Neural progenitor cell (in vitro differentiated cells): Measurements from ENCODE around the gene TAOK3.

DNA sequence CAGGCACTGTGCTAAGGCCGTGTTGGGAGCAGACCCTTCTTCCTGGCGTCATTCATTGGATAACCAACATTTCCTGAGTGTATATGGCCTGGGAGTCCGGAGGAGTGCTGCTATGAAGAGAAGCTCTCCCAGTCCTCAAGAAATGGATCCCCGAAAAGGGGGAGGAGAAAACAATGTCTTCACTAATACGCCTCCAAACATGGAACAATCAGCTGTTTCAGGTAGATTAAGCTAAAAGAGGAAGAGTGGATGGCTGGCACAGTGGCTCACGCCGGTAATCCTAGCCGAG, 958 bp upstream of the MED13L start:
- RAMPAGE, long total RNA: no peak

DNA sequence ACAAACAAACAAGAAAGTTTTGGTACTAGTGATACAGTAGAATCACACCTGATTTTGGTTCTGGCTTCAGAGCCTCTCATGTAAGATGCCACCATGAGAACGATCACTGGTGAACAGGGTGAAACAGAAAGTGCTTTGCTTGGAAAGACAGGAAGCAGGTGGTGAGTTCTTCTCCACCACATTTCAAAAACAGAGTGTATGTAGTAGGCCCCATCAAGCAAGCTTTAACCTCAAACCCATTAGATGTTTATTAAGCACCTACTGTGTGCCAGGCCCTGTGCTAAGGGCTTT, 47.7 kb upstream of the MED13L start:
- RAMPAGE, long total RNA: no peak

DNA sequence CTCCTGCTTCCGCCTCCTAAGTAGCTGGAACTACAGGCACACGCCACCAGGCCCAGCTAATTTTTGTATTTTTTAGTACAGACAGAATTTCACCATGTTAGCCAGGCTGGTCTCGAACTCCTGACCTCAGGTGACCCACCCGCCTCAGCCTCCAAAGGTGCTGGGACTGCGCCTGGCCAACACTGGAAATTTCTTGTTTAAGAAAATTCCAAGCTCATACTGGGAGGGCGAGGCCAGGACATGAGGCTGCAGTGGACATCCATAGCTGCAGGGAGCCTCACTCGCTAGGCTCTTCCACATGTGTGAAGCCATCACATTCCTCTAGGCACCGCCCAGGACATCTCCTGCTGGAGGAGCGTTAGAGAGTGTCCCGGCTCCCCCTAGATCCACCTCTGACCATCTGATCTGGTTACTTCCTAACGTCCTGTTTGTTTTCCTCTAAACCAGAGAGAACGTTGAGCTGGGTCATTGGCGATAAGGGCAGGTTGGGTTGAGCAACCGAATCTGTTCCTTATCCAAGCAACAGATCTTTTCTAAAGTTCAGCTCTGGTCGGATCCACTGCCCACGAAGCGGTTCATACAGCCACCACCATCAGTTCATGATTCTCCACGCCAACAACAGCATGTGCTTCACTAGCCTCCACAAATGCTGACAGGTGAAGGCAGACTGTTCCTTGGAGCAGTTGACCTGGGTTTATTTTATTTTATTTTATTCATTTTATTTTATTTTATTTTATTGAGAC, 108.2 kb upstream of the MED13L start:
- RAMPAGE, long total RNA: no peak

DNA sequence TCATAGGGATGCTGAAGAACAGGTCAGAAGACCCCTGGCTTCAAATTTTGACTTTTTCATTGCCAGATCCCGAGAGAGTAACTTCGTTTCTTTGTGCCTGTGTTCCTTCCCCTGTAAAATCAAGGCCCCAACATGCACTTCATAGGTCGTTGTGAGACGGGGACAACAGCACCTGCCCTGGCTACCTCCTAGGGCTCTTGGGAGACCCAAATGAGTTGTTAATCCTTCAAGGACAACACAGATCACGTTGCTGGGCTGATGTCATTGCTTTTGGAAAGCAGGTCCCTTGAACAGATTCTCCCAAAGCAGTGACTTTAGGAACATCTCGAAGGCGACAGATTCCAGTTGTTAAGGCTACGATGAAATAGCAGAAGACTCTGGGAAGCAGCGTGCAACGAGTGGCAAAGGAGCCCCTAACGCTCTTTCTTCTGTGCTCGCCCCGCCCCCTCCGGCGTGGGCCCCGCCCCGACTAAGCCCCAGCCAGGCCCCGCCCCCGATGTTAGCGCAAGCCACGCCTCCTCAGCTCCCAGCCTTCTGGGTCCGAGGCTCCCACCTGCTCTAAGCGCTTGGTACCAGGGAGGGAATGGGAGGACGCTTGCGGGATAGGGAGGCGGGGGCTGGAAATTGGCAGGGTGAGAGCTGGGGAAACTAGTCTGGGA, 26.2 kb upstream of the MAP1LC3B2 start:
- RAMPAGE, long total RNA: no peak

DNA sequence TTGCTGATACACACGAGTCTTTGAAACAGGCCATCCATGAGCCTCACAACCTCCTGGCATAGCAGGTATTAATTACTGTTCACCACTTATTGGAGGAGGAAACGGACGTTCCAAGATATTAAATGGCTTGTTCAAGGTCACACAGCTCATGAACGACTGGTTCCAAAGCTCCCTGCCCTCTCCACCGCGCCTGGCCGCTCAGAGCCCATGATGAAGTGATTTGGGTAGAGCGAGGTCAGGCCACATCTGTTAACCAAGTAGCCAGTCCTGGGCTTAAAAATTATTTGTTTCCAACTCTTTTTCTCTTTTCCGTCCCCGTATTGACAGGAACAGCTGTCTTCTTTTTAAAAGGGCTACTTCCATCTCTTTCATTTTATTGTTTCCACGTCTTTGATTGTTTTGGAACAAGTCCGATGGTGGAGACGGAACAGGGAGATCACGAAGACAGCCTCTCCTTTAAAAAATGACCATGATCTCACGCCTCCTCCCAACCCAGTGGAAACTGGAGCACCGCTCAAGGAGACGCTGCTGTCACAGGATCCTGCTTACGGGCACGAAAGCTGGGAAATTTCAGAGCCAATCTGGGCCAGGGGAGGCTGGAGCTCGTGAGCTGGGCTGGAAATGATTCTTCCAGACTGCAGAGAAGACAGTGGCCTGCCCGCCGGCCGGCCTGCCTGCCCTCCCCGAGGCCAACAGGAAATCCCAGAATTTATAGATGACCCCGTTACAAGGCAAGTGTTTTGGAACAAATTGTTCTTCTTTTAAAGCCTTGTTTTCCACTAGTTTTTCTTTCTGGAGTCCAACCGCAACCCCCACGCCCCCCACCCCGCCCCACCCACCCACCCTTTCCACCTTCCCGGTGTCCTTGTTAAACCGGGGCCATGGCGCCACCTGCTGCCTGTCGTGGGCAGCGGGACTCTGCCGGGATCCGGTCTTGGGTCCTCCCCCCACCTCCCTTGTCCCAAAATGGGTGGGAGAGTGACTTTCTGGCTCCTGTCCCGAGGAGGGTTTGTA, 40.1 kb downstream of the MAP1LC3B2 start:
- RAMPAGE, long total RNA: no peak

- RAMPAGE, long total RNA: no peak
Measured at GRCh38 chr12:116620281-116620776, 61.1 kb downstream of the MAP1LC3B2 start.

DNA sequence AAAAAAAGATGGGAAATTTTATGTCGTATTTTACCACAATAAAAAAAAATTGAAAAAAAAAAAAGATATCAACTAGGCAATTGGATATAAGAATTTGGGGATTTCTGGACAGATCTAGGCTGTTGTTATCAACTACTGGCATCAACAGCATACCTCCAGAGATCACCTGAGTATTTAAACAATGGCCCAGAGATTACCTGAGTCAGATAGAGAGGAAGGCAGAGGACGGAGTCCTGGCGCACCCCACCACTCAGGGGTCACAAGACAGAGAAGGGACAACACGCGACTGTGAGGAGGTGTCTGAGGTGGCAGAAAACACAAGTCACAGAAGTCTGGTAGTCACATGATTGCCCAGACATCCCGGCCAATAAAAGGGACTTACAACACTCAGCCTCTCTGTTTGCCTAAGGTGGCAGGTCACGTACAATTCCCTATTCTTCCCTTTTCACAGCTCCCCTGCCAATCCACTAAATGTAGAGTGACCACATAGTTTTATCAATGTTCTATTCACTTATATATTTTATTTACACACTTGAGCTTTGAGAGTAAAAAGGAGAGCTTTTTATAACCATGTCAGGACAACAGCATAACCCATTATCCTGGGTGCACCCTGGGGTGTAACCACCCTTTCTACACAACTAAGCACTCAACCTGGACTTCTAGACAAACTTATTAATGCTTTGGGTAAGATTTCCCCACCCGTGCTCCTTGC, 1.7 kb downstream of the SPRING1 start:
- RAMPAGE, long total RNA: no peak

DNA sequence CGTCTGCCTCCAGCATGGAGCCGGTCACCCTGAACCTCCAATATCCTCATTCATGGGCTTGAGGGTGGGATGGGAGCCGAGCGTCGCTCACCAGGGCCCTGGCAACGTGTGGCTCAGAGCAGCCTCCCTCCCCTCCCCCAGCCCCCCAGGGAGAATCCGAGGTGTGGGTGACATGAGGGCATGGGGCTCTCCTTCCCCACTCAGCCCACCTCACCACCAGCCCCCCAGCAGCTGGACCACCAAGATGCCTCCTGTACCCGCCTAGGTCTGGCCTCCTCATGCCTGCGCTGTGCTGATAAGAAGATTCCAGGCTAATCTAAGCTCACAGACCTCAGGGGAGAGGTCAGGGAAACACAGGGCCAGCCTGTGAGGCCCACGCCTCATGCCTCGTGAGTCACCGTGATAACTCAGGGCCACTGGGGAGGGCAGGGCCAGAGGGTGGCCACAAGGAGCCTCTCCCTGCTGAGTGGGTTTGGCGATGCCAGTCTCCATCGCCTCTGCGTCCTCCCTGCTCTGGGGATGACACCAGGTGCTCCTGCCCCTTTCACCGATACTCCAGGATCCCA, 57.0 kb downstream of the TESC start:
- RAMPAGE, long total RNA: no peak

DNA sequence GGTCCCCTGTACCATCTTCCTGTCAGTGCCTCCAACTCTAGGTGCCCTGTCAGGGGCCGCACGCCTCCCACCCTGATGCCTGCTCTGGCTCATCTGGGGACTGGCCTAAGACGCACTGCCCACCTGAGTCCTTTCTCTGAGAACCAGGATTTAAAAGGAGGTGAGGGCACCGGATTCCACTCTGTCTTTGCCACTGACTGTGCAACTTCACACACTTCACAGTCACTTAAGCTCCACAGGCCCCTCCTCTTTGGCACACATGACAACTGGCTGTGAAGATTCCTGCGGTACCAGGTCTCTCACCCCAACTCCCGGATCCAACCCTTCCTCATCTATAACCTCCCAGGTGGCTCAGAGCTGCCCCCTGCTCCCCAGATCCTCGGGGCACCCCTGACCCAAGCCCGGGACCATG, 45.4 kb downstream of the TESC start:
- RAMPAGE, long total RNA: no peak

GRCh38 chr12:117063109-117064103, 35.8 kb downstream of the TESC start:
- RAMPAGE, long total RNA: no peak

GRCh38 chr12:117130269-117130577, 31.0 kb upstream of the TESC start:
- RAMPAGE, long total RNA: no peak

- RAMPAGE, long total RNA: no peak
Measured at GRCh38 chr12:117157719-117158229, 32.5 kb downstream of the FBXO21 start.

GRCh38 chr12:117533630-117534084, 172.2 kb upstream of the NOS1 start:
- RAMPAGE, long total RNA: no peak

DNA sequence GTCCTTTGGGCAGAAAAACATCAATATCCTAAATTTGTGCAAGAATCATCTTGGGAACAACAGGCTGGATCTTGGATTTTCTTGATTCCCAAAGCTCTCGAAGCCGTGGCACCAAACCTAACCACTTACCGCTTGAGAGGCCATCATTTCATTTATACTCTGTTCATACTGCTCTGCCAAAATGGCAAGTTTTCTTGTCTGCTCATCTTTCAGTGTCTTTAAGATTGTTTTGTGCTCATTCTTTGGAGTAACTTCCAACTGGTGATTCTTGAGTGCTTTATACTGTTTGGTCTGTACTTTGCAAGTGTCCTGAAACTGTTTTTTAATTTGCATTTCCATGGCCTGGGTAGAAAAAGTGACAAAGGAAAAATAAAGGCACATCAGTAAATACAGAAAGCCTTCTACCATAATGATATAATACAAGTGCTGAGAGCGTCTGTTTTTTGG, 24.1 kb downstream of the PEBP1 start:
- RAMPAGE, long total RNA: no peak

GRCh38 chr12:118372264-118373014, at the start of gene TAOK3:
TAOK3 (minus strand) TSS chr12:118372907.
- RAMPAGE, long total RNA: no peak

- RAMPAGE, long total RNA: no peak
Measured at GRCh38 chr12:118373015-118373368, 285 bp upstream of the TAOK3 start.

- RAMPAGE, long total RNA: no peak
Measured at GRCh38 chr12:119037104-119037436, 55.7 kb downstream of the SRRM4 start.

GRCh38 chr12:119397204-119397421, 62.6 kb downstream of the CCDC60 start:
- RAMPAGE, long total RNA: no peak

GRCh38 chr12:119444472-119444827, 109.9 kb downstream of the CCDC60 start:
- RAMPAGE, long total RNA: no peak

DNA sequence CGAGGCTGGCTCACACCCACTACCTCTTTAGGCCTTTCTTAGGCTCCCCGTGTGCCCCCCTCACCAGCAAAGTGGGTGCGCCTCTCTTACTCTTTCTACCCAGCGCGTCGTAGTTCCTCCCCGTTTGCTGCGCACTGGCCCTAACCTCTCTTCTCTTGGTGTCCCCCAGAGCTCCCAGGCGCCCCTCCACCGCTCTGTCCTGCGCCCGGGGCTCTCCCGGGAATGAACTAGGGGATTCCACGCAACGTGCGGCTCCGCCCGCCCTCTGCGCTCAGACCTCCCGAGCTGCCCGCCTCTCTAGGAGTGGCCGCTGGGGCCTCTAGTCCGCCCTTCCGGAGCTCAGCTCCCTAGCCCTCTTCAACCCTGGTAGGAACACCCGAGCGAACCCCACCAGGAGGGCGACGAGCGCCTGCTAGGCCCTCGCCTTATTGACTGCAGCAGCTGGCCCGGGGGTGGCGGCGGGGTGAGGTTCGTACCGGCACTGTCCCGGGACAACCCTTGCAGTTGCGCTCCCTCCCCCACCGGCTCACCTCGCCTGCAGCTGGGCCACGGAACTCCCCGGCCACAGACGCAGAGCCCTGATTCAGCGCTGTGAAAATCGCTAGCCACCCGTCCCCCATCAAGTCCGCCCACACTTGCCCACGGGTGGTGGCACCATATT, 1.3 kb downstream of the TMEM233 start:
- RAMPAGE, long total RNA: no peak